Mesothelial cell of epicardium (in vitro differentiated cells): ENCODE data around the genes SALL1 and CHD9.

DNA sequence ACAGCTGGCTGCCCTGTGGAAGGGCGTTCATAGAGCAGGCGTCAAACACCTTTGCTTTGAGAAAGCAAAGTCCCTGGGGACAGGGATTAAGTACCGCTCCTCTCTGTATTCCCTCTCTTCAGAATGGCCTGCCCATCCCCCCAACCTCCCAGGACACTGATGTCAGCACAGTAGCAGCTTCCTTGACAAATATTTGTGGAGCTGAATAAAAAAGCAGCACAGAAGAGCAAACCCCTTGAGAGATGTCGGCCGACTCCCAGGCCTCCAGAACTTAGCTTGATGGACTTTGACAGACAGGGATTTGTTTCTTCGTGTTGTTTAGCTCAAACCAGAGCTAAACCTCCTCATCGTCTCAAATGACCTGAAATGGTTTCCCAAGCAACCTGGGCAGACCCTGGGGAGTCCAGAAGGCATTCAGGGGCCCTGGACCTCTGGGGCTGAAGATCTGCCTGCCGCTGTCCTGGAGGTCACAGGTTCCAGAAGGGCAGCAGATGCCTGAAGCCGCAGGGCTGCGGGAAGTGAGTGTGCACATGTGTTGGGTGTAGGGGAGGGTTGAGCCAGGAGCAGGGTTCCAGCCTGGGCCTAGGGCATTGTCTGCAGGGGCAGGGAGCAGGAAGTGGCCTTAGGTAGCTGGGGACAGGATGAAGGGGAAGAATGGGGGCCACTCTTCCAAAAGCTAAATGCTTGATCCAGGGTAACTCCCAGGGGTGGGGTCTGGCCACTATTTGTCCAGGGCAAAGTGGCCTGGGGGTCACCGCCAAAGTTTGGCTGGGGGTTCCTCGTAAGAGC, 42.3 kb upstream of the NKD1 start:
- PRO-cap: no peak

DNA sequence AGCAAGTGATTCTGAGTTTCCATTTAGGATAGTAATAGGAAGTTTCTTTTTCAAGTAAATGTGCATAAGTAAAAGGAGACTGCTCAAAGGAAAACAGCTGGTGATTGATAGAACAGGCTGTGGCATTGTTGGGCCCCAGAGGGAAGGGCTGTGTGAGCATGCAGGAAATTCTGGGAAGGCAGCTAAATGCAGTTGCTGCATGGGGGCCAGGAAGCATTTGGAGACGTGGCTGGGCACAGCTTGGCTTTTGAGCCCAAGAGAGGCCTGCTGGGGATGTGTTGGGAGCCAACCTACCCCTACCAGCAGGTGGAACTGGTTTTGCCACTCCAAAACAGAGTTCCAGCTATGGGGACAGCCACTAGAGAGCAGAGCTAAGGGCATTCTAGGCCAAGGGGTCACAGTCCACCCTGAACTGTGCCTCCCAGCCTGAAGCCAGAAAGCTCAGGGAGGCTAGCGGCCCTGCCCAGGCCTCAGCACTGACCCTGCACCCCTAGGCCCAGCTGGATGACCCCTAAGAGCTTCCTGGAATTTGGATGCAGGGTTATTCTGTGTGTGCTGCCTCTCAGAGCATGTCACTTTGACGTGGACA, 12.5 kb downstream of the SNX20 start:
- PRO-cap: no peak

DNA sequence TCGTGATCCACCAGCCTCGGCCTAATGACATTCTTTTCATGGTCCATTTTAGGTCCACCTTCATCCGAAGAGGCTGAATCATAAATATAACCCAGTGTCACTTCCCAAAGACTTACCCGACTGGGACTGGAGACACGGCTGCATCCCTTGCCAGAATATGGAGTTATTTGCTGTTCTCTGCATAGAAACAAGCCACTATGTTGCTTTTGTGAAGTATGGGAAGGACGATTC, 52.2 kb downstream of the CYLD start:
- PRO-cap: no peak

- PRO-cap: no peak
Observed at GRCh38 chr16:50879021-50879633, 137.2 kb downstream of the CYLD start.

- PRO-cap: no peak
Observed at GRCh38 chr16:50938787-50939084, 196.8 kb downstream of the CYLD start.

DNA sequence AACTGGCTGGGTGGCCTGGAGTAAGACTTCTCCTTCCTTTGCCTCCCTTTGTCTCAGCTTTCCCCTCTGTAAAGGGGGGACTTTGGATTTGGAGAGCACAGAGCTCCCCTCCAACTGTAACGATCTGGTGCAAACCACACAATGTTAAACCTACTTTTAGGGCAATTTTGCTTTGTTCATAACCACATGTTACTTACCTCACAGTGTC, 100.3 kb downstream of the SALL1 start:
- PRO-cap: no peak

- PRO-cap: no peak
Observed at GRCh38 chr16:51095476-51096724, 55.2 kb downstream of the SALL1 start.

DNA sequence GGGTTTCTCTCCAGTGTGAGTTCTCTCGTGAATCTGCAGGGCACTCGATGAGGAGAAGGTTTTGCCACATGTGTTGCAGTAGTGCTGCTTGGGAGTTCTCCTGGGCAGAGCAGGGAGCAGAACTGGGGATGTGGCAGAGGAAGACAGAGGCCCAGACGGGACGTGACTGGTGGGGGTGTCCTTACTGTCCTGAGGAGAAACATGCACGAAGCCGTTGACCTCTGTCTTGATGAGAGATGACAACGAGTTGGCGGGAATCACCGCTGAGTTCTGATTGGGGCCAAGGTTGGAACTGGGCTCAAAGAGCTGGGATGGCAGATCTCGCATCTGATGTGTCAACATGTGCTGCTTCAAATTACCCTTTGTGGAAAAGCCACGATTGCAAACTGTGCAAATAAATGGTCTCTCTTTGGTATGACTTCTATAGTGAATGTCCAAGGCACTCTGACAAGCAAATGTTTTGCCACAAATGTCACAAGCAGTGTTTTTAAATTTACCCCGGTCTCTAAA, 12.3 kb downstream of the SALL1 start:
- PRO-cap: no peak

- PRO-cap: no peak
Observed at GRCh38 chr16:51151182-51152187, at the start of gene SALL1. Gene SALL1 (minus strand): TSS chr16:51151270.

GRCh38 chr16:51152842-51153535, 1.9 kb upstream of the SALL1 start:
- PRO-cap: no peak

DNA sequence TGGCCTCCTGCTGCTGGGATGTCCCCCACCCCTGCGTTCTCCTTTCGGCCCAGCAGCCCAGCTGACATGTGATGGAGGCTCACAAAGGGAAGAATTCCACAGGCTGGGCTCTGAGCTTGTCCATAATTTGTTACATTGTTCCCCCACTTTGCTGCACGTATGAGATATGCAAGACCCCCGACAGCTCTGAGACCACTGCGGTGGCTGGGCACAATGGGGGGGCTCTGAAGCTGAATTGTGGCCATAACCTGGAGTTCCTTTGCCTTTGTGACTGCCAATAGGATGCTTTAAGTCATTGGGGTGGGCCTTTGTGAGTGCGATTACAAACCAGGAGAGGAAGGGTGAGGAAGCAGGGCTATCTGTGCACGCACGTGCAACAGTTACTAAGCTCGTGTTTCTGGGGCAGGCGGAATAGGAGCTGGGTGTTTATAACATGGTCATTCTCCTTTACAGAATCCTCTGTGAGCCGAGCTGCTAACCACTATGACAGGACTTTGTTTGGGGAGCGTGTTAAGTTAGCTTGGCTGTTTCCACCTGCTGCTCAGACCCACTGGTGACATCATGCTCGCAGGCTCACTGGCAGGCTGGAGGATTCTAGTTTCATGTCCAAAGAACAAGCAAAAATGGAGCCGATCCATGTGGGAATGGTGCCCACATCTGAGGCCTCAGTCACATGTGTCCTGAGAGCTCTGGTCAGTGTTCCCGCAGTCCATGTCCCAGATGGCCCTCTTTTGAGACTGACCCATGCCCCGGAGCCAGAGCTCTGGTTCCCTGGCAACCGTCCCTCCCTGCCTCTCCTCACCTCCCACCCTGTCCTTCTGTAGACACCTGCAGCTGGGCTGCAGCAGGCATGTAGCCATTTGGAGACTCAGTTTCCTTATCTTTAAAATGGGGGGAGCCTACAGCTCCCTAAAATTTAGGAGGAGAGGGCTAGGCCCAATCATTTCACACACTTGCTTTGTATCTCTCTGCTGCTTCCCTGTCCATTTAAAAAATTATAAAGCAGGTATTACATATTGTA, 208.4 kb upstream of the SALL1 start:
- PRO-cap: no peak

- PRO-cap: no peak
Observed at GRCh38 chr16:51450672-51451464, 299.8 kb upstream of the SALL1 start.

- PRO-cap: no peak
Observed at GRCh38 chr16:51591806-51592471, 440.9 kb upstream of the SALL1 start.

GRCh38 chr16:51834169-51834592, 683.1 kb upstream of the SALL1 start:
- PRO-cap: no peak

DNA sequence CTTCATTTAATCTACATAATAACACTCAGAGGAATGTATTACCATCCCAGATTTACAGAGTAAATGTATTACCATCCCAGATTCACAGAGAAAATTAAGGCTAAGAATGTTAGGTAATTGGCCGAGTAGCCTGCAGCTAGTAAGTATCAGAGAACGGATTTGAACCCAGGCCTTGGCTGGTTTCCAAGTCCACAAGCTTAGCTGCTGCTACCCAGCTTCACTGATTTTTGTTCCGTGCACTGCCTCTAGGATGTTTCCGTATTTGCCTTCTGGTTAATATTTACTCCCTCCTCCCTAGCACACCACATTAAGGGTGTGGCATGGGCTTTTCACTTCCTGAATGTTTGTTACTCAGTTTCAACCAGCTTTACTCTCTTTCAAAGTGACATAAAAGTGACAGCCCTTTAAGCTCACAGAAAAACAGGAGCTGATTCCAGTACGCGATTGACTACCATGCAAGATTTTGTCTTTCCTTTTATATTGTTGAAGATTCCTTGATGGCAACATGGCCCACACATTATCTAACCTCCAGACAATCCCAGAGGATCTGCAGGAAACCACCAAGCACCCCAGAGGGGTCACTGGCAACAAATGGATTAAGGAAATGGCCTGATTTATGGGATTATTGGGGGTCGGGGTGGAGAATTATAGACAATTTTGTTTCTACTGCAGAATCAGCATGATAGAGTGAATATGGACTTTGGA, 26.7 kb upstream of the TOX3 start:
- PRO-cap: no peak

- PRO-cap: no peak
Observed at GRCh38 chr16:53043930-53044694, 8.6 kb downstream of the CHD9NB start.

GRCh38 chr16:53054658-53055085, at the start of gene CHD9:
Gene CHD9 (plus strand): TSS chr16:53054991.
- PRO-cap: unidirectional peak, plus-strand start at chr16:53055040

DNA sequence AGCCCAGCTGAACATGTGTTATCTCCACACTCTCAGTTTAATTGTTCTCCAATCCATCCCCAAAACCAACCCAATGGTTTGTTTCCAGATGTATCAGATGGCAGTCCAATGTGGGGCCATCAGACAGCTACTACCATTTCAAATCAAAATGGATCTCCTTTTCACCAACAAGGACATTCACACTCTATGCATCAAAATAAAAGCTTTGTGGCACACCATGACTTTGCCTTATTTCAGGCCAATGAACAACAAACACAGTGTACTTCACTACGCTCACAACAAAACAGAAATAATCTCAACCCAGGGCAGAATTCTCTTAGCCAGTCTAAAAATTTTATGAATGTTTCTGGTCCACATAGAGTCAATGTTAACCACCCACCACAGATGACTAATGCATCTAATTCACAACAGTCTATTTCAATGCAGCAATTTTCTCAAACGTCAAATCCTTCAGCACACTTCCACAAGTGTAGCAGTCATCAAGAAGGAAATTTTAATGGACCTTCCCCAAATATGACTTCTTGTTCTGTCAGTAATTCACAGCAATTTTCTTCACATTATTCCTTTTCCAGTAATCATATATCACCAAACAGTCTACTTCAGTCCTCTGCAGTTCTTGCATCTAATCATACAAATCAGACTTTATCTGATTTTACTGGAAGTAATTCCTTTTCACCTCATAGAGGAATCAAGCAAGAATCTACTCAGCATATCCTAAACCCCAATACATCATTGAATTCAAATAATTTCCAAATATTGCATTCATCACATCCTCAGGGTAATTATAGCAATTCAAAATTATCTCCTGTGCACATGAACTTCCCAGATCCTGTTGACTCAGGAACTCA, 101.8 kb downstream of the CHD9 start:
- PRO-cap: no peak

DNA sequence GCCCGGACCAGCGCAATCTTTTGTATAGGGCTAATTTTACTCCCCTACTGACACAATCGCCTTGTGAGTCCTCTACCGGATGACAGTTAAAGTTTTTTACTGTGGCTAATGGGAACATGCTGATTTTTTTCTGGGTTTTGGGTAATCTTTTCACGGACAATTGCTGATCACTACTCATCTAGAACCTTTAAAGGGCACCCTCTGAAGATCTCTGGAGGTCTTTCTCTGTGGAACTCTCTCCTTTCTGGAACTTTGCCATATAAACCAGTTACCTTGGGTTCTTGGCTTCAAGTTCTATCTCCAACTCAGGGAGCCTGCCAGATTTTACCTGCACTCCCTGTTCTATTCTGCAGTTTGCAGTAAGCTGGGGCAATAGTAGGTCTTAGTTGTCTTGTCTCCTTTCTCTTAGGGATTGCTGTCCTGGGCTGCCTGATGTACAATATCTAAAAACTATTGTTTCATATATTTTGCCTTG, 120.2 kb downstream of the CHD9 start:
- PRO-cap: no peak

- PRO-cap: no peak
Observed at GRCh38 chr16:53245305-53245926, 188.9 kb upstream of the RBL2 start.